ENCODE data around the genes IL36A and IL1F10.

DNA sequence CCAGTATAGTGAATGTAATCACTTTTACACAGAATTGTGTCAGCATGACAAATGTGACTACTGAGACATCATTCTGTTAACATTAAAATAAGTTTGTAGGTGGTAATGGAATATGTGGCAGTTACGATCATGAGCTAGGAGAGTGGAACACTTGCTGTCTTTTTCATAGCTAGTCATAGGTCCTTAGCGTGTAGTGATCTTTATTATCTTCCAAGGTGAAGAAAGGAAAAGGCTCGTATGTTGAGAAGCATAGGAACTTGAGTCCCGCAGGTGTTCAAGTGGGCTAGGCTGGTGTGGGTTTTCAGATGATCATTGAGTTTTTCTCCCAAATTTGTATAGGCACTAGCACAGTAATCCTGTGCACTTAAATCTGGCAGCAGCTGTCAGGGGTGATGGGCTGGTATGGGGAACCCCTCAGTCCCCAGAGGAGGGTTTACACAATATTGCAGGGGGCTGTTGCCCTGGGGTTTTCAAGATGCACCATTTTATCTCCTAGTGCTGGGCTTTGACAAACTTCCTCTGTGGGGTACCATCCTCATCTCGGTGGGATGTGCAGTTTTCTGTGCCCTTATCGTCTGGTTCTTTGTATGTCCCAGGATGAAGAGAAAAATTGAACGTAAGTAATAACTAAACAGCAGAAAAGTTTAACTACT is 11.0 kb downstream of the SLC20A1 start:
- PRO-cap, 2 experiments: peak in 2 of 2 experiments; most common plus-strand start position 126 of the sequence (in 2)

DNA sequence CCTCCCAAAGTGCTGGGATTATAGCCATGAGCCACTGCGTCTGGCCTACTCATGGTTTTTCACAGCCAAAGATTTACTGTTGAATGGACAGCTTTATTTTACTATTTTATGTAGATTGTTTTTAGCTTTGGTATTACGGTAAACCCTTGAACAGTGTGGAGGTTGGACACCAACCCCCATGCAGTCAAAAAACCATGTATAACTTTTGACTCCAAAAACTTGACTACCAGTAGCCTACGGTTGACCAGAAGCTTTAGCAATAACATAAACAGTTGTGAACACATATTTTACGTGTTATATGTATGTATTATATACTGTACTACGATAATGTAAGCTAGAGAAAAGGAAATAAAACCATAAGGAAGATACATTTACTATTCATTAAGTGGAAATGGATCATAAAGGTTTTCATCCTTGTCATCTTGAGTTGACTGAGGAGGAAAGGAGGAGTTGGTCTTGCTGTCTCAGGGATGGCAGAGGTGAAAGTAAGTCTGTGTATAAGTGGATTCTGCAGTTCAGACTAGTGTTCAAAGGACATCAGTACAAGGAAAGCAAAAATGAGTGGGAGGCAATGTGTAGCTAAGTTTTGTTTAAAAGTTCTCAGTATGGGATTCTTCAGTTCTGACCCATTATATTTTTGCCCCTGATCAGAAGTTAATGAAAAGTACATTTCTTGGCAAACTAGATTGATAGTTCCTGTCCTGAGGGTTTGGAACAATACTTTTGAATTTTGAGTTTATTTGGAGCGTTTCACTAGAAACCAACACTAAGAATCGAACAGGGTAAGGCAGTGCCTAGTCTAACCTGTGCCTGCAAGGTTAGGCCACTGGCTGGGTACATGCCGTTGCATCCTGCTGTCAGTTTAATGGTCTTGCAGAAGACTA is 18.9 kb downstream of the SLC20A1 start:
- PRO-cap, 2 experiments: no peak in any of the 2 experiments

DNA sequence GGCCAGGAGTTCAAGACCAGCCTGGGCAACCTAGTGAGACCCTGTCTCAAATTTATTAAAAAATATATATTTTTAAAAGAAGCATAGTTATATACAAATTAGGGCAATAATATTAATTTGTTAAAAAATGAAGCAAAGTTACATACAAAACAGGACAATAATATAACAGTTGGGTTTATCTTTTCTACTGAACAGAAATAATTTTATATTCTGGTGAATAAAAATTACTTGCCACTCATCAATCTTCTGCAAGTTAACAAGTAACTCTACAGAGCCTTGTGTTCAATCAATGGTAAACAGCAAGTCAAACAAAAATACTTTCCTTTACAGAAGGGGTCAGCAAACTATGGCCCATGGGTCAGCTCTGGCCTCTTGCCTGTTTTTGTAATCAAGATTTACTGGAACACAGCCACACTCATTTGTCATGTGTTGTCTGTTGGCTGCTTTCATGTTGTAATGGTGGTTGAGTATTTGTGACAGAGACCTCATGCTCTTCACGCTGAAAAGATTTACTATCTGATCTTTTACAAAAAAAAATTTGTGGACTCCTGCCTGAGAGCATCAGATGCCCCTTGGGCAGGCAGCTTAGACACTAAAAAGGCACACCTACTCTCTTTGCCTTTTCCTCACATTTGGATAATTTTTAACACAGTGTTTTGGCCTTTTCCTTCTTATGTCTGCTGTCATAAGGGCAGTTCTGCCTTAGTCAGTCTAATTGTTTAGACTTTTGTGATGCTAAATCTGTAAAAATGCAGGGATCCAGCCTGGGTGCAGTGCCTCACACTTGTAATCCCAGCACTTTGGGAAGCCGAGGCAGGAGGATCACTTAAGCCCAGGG is 18.5 kb downstream of the IL1B start:
- PRO-cap, 2 experiments: no peak in any of the 2 experiments

GRCh38 chr2:112848756-112849260 is 12.2 kb upstream of the IL1B start:
- PRO-cap, 2 experiments: no peak in any of the 2 experiments

DNA sequence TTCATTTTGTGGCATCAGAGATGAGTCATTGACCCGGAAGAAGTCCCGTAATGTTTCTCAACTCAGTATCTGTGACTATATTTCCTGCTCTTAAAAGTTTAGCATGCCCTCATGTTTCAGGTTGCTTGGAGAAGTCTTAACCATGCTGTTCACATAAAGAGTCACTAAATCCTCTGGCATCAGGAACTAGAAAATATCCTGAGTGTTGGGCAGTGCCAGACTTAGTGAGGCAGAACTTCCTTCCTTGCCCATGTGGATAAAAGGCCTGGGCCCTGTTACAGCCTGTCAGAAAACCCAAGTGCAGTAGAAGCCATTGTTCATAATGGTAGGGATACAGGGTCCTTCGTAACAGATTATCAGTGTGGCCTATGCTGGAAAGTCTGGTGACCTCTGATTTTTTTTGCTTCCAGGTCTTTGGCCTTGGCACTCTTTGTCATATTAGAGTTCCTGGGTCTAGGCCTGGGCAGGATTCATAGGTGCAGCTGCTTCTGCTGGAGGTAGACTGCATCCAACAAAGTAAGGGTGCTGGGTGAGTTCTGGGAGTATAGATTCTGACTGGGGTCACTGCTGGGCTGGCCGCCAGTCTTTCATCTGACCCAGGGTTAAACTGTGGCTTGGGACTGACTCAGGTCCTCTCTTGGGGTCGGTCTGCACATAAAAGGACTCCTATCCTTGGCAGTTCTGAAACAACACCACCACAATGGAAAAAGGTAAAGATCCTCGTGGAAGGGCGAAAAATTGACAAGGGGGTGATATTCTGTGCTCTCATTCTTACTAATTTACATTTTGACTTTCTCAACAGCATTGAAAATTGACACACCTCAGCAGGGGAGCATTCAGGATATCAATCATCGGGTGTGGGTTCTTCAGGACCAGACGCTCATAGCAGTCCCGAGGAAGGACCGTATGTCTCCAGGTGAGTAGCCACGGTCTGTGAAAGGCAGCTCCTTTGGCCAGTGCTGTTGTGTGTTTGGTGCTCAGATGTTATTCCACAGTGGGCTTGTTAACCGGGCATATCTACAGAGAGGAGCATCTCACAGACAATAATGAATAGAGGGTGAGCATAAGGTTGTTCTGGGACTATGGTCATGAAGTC is at the start of gene IL36A:
IL36A (plus strand) TSS at position 288 of the 1,096 bp plus-strand sequence.
- PRO-cap, 2 experiments: no peak in any of the 2 experiments

DNA sequence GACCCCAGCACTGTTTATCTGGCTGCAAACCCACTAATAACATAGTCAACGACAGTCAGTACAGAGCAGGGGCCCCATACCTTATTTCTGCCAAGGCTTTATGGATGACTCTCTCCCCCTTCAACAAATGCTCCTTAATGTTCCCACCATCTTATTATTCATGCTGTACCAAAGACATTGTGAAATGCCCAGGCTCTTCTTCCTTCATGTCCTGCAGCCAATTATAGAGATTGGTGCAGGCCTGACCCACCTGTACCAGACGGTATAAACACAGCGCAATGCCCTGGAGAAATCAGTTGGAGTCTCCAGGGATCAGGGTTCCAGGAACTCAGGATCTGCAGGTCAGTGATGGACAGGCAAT is at the start of gene IL1F10:
IL1F10 (plus strand) TSS at position 295 of the 361 bp plus-strand sequence.
- PRO-cap, 2 experiments: no peak in any of the 2 experiments

GRCh38 chr2:113077901-113078326 is 10.1 kb downstream of the IL1F10 start:
- PRO-cap, 2 experiments: no peak in any of the 2 experiments

DNA sequence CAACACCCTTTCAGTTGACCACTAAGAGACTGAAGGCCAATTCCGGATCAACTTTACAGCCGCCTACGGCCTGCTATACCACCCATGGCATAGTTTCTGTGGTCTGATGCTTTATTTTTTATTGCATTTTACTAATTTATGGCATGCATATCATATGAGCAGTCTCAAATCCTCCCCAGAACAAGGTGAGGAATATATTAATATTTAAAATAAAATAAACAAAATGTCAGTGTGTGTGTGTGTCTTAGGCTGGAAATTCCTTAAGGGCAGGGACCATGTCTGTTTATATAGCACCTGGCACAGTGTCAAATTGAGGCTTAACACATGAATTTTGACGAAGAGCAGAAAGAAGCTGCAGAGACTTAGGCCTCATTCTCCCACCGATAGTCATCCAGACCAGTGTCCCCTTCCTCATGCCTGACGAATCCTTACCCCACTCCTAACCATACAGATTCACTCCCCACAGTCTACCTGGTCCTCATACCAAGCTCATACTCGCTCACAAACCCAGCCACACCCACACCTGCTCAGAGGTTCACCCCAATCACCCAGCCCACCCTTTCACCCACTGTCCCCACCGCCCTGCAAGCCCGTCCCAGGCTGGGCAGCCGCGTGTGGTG is 35.5 kb downstream of the PSD4 start:
- PRO-cap, 2 experiments: no peak in any of the 2 experiments

DNA sequence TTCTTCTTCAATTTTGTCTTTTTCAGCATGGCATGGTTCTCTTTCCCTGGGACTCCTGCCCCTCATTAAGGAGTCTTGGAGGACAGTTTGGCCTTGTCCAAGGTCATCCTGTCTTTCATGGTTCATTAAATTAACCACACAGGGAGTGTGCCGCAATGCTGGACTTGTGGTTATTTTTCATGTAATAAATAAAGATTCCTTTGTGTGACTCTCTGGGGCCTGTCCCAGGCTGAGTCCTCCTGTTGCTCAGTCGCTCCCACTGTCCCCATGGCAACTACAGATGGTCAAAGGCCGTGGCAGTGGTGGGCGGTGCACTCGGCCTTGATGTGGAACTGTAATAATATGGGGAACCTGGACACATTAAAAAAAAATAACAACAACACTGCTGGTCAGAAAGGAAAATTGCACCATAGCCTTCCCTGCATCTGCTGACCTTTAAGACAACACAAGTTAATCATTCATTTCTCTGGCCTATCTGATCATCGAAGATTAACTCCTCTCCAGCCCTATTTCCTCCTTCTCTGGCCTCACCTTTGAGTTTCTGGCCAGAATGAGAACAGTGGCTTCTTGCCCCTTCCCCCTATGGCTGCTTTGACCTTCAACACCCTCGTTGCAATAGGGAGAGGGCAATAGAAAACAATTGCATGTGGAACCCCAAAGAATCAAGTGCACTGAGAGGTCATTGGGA is 44.6 kb downstream of the PSD4 start:
- PRO-cap, 2 experiments: no peak in any of the 2 experiments

DNA sequence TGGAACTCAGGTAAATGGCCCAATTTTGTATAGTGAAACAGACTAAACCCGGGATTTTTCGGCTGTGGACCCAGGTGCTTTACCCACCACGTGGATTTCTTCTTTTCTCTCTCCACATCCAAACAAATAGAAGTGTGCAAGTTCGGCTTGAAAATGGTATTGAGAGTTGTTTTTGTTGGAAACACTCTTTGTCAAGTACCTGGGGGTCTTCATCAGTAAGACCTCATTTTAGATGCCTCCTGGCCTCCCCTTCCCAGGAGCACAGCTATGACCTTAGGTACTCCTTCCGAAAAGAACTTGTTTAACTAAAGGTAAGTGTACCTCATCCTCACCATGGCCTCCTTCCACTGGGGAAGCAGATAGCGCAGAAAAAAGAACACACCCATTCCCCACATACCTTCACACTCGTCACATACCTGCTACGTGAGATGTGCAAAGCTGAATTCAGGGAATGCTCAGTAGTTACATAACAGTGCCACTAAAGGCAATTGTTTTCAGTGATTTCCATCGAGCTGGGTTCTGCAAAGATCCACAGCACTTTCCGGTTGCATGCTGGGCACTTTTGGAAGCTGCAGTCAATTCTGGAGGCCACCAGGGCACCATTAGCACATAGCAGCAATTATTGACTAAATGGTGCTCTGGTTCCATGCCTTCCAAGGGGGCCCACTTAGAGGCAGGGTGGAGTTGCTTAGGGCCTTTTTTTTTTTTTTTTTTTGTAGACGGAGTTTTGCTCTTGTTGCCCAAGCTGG is 41.2 kb downstream of the PAX8 start:
- PRO-cap, 2 experiments: no peak in any of the 2 experiments

GRCh38 chr2:113283659-113284426 is 5.1 kb upstream of the PAX8 start:
- PRO-cap, 2 experiments: no peak in any of the 2 experiments

DNA sequence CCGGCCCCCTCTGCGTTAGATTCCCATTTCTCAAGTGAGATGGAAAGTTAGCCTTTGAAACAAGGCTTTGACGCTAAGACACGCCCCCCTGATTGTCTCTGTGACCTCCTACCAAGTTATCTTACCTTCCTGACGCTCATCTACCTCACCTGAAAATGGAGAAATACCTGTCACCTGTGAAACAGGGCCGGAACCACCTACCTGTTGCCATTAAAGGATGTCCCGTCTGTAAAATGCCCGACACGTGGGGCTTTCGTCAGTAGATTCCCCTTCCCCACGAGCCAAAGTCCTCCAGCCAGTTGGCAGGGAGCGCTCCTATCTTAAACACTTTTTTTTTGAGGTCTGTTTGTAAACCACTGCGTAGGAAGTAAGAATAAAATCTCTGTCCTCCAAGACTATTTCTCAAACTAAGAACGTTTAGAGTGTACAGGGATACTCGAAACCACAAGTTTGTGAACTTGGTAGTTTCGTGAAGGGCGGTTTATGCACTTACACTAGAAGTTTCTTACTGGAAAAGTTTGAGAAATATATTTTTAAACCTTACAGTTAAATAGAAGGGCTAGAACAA is 797 bp downstream of the ZNG1B start:
- PRO-cap, 2 experiments: no peak in any of the 2 experiments

GRCh38 chr2:113655828-113656554 is 28.9 kb downstream of the RABL2A start:
- PRO-cap, 2 experiments: peak in 1 of 2 experiments; most common plus-strand start chr2:113656237 (in 1)

DNA sequence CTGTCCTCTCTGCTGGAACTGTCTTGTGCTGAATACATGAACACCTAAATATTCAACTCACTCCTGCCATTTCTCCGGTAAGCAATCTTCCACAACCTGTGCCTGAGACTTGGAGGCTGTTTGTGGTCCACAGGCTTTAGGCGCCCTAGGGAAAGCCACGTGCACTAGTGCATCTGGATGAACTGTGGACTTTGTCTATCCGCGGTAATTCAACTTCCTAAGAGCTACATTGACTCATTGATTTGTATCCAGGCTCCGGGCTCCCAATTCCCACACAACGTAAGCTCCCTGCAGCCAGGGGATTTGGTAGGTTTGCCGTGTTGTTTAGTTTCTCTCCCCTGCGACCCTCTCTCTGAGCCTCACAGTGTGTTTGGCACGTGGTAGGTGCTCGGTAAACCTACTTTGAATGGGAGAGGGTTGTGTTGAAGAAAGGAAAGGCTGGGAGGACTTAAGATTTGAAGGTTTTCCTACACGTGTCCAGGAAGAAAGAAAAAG is 718.2 kb downstream of the DPP10 start:
- PRO-cap, 2 experiments: no peak in any of the 2 experiments

DNA sequence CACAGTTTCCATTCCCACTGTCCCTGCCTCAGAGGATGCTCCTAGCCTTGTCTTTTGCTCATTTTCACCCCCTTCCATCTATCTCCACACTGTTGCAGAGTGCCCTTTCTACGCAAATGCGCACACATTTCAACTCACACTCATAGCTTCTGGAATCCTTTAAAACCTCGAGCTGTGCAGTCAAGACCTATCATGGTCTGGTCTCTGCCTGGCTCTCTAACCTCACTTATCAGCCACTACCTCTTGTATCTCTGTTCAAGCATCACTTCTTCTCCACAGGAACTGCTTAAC is 95.7 kb upstream of the DDX18 start:
- PRO-cap, 2 experiments: no peak in any of the 2 experiments

DNA sequence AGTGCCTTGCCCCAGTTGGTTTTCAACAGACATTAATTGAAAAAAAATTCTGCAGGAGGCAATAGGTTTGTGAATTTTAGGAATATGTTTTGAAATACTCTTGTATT is 929 bp downstream of the DDX18 start:
- PRO-cap, 2 experiments: no peak in any of the 2 experiments

GRCh38 chr2:117835685-117836531 is 21.4 kb downstream of the DDX18 start:
- PRO-cap, 2 experiments: no peak in any of the 2 experiments

- PRO-cap, 2 experiments: no peak in any of the 2 experiments
Observed at GRCh38 chr2:117917220-117917690, 96.6 kb downstream of the CCDC93 start.

GRCh38 chr2:117968627-117969296 is 45.1 kb downstream of the CCDC93 start:
- PRO-cap, 2 experiments: no peak in any of the 2 experiments

DNA sequence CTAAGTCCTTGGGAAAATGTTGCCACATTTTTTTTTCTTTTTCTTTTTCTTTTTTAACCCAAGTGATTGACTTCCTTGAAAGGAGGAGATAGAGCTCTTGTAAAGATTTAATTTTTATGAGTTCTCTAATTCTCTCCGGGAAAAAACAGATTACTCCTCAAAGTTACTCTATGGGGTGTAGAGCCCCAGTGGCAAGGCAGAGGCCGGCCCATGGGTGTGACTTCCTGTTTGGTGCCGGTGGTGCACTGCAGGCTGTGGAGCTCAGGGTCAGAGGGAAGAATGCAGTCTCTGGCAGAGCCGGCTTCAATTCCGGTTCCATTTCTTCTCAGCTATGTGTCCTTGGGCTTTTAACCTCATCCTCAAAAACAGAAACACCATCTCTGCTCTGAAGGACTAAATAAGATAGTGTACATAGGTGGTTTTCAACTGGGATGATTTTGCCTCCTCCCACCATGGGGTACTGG is 81.0 kb downstream of the INSIG2 start:
- PRO-cap, 2 experiments: no peak in any of the 2 experiments